Mesenteric fat pad (tissue), 1 donor: ENCODE data around the genes BCHE, SERPINI2 and WDR49.

GRCh38 chr3:159850249-159850811 is 374.9 kb upstream of the C3orf80 start:
- PRO-cap: no peak

- PRO-cap: no peak
Measured at GRCh38 chr3:159929107-159930053, 295.8 kb upstream of the C3orf80 start.

GRCh38 chr3:160425711-160426315 is 23.8 kb downstream of the TRIM59 start:
- PRO-cap: no peak

DNA sequence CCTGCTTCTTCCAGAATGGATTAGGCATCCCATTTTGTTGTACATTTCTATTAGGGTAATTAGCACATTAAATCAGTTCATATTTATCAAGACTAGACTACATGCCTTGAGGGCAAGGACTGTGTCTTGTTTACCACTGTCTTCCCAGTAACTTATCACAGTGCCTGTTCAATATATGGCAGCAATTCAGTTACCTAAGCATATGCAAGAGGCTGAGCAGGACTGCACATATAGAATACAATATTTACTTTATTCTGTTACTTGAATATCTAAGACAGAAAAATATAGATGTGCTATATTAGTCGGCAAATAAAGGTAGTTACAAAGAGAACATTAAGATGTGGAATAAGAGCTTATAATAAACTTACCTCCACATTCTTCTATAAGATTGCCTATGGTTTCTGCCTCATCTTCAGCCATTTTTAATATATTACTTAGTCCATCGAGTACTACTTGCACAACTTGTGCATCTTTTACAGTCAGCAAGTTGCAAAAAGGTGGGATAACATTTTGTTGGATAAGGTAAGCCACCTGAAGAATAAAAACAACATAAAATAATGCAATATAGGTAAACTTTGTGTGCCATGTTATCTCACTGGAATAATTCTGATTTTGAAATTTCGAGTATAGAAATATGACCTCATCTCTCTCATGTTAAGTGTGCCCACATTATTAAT is 57.5 kb downstream of the KPNA4 start:
- PRO-cap: no peak

DNA sequence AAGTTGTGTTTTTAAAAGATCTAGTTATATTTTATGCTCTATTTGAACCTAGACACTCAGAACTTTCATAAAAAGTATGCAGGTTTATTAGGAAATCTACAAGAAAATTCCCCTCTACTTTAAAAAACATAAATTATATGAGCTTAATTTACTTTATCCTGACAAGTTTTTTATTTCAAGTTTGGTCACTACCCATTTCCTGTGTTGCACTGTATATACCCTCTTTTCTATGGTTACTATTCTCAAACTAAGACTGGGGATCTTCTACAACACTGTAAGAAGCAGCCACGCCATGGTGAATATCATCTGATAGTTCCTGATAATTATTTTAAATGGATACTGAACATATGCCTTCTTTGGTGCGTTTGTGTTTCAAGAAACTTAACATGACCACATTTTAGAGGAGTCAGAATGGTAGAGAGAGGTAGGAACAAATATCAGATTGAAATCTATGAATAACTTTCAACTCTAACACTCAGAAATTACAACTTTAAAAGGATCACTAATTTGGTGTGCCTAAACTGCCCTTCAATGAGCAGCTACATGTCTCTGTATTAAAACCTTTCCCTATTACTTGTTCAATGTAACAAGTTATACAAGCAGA is 4.1 kb downstream of the KPNA4 start:
- PRO-cap: no peak

DNA sequence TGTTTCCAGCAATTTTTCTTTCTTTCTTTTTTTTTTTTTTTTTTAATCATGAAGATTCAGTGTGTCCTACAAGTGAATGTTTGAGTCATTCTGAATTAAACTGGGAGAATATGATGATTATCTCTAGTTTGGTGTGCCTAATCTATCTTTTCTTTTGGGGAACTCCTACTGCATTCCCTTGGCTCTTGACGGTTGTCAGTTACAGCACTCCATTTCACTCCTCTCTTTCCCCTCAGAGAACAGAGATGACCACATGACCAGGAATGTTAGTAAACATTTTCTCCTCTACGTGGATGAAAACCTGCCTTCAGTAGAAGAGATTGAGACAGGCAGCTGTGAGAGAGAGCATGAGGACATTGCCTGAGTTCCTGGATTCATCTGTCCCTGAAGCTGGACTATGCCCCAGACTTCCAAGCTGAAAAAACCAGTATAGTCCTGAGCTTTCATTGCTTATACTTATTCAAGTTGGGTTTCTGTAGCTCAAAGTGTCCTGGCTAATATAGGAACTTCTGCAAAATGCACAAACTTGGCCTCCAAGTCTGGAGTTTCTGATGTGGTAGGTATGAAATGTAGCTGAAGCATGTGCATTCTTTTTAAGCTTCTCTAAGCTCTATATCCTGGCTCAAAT is 54.3 kb upstream of the ARL14 start:
- PRO-cap: no peak

DNA sequence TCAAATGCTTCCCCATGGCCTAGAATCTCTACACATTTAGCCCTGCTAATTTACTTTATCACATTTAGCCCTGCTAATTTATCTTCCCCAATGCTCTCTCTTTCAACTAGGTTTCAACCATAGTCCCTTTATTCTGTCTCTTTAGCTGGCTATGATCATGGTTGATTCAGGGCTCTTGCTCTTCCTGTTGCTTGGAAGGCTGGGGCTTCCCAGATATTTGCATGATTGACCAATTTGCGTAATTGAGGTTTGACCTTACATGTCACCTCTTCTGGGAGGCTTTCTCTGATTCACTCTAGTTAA is 10.9 kb upstream of the ARL14 start:
- PRO-cap: no peak

- PRO-cap: no peak
Measured at GRCh38 chr3:160738898-160739534, 17.0 kb upstream of the PPM1L start.

DNA sequence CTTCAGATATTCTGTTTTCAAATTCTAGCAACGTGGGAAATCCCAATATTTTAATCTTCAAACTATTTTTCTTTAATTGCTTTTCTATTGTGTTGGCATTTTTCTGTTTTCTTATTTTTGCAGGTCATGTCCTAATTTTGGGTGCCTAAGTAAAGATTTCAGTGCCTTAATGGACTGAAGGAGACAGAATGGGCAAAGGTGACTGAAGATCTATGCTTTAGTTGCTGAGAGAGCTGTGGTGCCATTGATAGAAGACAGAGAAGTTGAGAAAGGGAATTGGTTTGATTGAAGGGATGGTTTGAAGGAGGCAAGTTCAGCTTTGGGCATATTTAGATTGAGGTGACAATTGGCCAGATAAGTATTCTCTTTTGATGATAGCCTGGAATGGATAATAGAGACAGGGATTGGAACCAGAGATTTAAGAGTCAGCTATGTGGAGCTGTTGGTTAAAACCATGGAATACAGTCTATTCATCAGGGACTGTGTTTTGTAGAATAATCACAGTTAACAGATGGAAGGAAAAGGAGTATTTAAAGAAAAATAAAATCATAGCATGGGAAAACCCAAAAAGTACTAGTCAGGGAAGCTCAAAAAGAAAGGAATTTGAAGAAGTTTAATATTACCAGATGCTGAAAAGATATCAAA is 61.6 kb downstream of the PPM1L start:
- PRO-cap: no peak

DNA sequence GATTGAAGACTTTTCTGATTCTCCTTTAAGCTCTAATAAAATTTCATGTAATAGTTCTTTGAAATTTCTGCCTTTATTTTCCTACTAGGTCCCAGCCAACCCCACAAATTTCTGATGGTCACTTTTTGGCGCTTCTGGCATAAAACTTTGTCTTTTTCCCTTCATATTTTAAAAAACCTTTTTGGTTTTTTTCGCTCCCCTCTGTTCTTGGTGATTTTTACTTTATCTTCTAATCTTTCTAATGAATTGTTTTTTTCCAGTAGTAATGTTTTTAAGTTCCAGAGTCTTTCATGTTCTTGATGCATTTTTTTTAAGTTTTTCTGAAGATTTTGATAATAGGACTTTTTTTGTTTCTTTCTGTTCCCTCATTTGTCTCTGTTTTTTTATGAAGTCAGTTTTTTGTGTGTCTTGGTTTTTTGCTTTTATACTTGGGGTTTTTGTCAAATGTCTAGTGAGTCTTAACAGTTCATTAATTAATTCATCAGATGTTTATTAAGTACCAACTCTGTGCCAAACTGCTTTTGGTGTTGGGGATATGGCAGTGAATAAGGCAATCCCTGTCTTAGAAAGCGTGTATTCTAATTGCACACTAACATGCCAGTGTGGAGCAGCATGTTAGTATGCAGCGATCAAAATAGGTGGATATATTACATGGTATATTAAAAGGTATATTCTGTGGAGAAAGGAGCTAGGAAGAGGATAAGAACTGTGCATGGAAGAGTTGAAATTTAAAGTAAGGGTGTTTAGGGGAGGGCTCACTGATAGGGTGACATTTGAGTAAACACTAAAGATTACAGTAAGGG is 7.3 kb downstream of the NMD3 start:
- PRO-cap: no peak

GRCh38 chr3:165194376-165194775 is 1.8 kb downstream of the SLITRK3 start:
- PRO-cap: no peak

DNA sequence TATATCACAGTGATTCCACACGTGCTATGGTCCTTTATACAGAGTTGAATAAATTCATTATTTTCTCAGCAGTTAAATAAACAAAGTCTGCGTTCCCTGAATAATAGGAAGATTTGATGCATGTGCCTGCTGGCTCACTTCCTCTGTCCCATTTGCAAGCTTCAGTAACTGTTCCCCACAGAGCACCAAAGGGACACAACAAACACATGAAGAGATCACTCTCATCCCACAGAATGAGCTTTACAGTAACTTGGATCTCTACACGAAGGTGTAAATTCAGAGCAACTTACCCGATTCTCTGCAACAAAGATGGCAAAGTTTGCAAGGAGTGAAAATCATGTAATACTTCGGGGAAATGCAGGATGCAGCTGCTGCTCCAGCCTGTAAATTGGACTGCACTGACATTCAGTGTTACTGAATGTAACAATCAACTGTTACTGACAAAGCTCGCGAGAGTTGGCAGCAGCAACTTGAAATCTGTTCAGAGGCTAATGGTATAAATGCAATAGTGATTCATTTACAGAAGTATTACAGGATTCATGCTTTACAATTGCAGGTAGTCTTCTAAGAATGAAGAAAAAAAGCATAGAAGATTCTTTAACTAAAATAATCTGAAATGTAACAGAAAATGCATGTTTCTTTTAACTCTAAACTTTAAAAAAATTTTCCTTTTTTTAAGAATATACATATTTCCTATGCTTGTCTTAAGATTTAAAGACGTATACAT is at the start of gene BCHE:
TSS of gene BCHE (minus strand) at position 400 of the 727 bp plus-strand sequence.
- PRO-cap: no peak

DNA sequence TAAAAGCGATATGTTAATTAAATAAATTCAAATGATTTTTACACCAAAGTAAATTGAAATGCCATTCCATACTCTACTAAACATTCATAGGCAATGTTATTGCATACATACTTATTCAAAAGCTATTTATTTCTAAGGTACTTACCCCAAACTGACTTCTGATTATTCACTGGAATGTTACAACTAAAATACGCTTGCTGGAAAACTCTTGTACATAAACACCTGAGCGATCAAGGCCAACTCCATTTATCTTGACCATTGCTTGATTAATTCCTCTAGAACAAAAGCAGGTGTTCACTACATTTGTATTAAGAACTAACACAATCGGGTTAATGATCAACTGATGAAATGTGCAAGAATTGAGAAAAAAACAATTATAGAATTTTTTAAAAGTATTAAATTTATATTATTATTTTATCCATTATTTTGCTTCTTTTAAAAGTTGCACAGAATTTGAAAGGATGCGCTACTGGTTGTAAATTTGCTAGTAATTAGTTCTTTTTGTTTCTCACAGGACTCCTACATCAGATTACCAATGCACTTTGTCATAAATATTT is at the start of gene SERPINI2:
TSS of gene SERPINI2 (minus strand) at position 185 of the 557 bp plus-strand sequence.
- PRO-cap: no peak

- PRO-cap: no peak
Measured at GRCh38 chr3:167653583-167654372, at the start of gene WDR49. TSS of gene WDR49 (minus strand) at chr3:167653942.

GRCh38 chr3:167874308-167874702 is 138.8 kb downstream of the SERPINI1 start:
- PRO-cap: no peak

DNA sequence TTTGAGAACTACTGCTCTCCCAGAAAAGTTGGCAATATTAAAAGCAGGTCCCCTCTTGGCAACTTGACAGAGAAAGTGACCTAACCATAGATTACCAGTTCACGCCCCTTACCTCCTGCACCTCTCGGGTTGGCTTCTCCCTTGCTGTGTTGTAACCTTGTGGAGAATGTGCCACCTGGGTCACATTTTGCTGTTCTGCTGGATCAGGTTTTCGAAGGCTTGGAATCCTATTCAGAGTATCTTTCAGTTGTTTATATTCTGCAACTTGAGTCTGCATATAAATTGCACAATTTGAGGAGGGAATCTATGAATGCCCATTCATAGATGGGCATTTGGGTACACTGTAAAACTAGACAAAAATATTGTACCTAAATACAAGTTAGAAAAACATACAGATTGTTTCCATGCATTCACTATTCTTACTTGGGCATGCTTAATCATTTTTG is 59.0 kb downstream of the GOLIM4 start:
- PRO-cap: no peak

- PRO-cap: no peak
Measured at GRCh38 chr3:168091833-168092639, 3.7 kb downstream of the GOLIM4 start.

GRCh38 chr3:168095973-168096176 is 151 bp upstream of the GOLIM4 start:
- PRO-cap: bidirectional peak, plus-strand start at chr3:168096078, minus-strand start at chr3:168095924

GRCh38 chr3:168249196-168249418 is 153.4 kb upstream of the GOLIM4 start:
- PRO-cap: no peak

DNA sequence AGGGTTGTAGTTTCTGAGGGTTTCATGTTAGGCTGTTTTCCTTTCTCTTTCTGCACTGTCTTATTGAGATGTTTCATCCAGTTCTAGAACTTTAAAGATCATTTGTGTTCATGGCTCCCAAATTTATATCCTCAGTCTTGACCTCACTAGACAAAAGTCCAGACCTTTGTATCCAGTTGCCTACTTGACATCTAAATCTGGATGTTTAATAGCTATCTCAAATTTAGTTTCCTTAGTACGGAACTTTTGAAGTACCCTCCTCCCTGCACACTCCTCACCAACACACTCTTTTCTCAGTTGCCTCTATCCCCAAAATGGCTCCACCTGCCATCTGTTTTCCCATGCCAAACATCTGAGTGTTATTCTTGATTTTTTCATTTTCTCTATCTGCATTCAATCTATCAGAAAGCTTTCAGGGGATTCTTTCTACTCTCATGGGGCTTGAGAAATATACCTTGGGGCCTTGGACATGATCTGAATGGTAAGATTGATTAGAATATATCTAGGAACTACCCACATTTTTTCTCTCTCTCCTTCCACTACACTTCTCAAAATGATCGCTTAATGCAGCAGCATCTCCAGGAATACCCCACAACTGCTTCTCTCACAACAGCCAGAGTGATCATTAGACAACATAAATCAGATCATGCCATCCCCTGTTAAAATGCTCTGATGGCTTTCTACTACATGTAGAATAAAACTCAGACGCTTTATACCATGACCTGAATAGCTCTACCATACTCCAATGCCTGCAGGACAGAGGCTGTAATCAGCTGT is 451.7 kb downstream of the MECOM start:
- PRO-cap: no peak